ENCODE measurements around the genes TRMU and TBC1D22A.

DNA sequence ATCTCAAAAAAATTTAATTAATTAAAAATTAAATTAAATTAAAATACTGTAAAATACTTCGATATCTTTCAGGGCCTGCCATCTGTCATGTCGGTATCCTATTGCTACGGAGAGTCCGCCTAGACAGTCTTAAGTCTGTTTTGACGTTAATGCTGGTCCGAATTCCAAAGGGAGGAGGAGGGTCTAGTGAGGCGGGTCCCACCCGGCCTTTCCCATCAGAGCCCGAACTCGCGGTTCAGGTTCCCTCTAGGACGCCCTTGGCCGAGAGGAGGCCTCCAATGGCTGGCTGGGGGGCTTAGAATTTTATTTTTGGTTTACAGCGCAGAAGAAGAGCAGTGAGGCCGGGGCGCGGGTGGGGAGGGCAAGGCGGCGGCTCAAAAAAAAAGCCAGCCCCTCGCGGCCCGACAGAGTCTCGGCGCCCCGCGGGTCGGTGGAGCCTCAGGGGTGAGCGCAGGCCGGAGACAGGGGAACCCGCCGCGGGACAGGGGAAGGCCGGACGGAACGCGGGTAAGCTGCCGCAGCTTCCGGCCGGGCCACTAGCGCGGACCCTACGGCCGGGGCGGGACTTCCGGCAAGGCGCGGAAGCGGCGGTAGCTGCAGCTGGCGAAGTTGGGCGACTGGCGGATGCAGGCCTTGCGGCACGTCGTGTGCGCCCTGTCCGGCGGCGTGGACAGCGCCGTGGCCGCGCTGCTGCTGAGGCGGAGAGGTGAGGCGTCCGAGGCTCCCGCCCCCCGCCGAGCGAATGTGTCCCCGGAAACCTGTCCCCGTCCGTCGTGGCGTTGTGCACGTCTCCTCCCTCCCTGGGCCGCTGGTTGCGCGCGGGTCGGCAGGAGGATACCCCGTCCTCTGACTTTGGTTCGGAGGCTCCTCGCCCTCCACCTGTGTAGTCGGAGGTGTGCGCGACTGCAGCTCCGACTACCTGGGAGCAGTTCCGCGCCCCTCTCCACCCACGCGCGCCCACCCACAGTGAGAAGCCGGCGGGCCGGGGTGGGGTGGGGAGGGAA is at the start of gene TRMU:
Gene TRMU (plus strand): TSS at position 574 of the 1,004 bp plus-strand sequence.
- PRO-cap, result unidirectional peak, plus-strand start at position 338 of the sequence; bidirectional peak, plus-strand start at position 612 of the sequence, minus-strand start at position 483 of the sequence
- RAMPAGE, long total RNA, 4 experiments, result start-site peak on the plus strand in 4 of 4 experiments, centred at positions 588 to 609 of the sequence, 23 to 251 reads per replicate

DNA sequence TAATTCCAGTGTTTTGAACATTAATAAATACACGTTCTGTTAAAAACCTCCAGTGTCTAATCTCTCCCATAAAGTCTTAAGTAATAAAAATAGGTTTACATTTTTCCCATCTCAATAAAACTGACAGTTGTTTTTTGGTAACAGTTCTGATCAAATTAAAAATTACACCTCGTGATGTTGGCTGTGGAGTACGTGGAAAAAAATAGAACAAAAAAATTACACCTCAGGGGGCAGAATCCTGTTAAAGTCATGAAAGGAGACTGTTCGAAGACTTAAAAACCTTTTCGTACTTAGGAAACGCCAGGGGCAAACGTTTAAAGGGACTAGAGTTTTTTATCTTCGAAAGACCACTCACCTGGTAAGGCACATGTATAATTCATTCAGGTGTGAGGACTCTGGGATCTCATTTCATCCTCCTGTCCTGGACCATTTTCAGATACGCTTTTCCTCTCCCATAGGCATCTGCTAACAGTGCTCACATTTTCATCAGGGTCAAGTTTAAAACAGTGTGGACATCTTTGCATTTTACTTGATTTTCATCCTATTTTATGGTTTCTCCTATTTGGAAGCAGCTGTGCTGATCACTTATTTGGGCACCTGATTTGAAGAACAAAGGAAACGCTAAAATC is 25.8 kb downstream of the TRMU start:
- PRO-cap, result no peak
- RAMPAGE, long total RNA, 4 experiments, result no peak in any of the 4 experiments

DNA sequence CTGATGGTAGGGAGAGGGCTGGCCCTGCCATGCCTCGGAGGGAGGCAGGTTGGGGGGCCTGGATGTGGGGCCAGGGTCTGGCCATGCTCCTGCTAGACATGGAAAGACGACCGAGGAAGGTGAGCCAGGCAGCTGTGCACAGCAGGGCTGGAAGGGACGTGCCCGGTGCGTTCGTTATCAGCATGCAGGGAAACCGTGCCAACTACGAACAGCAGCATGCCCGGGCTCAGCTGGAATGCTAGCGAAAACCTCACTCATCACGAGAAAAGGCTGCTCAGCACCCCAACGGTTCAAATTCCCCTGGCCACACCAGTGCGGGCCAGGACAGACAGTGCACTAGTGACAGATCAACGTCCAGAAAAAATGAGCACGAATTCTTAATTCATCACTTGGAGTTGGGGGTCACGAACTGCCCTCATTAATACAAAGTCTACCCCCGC is 84.3 kb downstream of the CELSR1 start:
- PRO-cap, result no peak
- RAMPAGE, long total RNA, 4 experiments, result no peak in any of the 4 experiments

DNA sequence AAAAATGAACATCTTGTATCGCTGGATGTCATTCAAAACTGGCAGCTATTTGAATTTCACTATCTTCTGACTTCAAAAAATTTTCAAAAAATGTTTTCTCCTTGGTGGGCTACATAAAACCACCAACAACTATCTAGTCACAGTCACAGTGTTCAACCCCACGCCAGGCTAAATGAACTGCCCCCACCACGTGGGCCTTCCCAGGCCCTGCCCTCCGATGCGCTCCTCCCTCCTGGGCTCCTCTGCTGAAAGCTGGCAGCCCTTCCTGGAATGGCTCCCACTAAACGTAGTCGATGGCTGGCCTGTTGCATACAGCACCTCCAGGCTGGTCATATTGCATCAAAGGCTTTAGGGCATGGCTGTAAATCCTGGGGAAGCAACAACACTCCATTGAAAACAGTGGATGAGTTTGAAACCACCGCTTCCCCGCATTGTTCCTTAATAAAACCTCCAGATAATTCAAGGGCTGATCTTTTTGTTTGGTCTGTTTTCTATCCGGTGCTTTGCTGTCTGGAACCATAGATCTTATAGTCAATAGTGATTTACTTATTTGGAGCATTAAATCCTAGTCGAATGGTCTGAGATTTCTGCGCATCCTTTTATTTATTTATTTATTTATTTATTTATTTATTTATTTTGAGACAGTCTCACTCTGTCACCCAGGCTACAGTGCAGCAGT is 6.7 kb downstream of the CELSR1 start:
- PRO-cap, result no peak
- RAMPAGE, long total RNA, 4 experiments, result no peak in any of the 4 experiments

GRCh38 chr22:46532506-46533237 is 4.7 kb downstream of the CELSR1 start:
- PRO-cap, result no peak
- RAMPAGE, long total RNA, 4 experiments, result no peak in any of the 4 experiments

GRCh38 chr22:46574825-46575938 is 37.8 kb upstream of the CELSR1 start:
- PRO-cap, result no peak
- RAMPAGE, long total RNA, 4 experiments, result no peak in any of the 4 experiments

- PRO-cap, result no peak
- RAMPAGE, long total RNA, 4 experiments, result no peak in any of the 4 experiments
Observed at GRCh38 chr22:46599018-46599198, 21.3 kb upstream of the GRAMD4 start.

DNA sequence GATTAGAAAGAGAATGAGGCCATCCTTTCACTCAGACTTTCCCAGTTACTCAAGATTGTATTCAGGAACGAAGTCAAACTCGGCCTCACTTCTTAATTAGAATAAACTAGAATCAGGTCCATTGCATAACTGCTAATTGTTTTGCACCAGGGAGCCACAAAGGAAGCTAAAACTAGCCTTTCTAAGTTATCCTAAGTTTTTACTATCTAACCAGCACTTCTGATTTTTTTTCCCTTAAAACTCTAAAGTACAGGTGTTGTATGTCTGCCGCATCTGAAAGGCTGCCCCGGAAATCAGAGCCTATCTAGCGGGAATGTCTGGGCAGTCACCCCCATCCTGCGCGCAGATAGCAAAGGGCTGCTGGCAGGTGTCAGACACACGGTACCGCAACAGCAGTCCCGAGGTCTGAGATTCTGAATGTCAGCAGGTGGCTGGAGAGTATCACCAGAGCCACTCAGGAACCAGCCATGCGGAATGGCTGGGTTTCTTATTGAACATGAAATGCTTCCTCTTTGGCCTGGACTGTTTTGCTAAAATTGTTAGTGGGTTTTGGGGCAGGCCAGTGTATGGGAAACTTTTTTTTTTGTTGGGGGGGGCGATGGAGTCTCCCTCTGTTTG is 53.5 kb downstream of the CERK start:
- PRO-cap, result no peak
- RAMPAGE, long total RNA, 4 experiments, result no peak in any of the 4 experiments

GRCh38 chr22:46726501-46726976 is 11.5 kb downstream of the CERK start:
- PRO-cap, result no peak
- RAMPAGE, long total RNA, 4 experiments, result no peak in any of the 4 experiments

DNA sequence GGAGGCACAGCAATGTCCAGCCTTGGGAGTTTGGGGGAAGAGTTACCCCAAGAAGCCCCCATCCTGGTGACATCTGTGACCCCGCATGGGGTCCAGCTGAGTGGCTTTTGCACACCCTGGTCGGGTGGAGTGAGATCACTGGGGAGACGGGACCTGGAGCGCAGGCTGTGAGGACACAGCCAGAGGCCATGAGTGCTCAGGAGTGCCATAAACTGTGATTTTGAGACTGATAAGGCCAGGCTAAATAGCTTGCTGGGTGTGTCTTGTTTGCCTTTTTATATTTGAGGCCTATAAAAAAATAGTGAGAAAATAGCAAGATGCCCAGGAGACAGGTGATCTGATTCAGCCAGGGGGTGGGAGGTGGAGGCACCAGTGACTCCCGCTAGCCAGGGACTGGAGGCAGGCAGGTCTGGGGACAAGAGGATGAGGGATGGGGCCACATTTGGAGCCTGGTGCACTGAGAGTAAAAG is 4.8 kb upstream of the CERK start:
- PRO-cap, result no peak
- RAMPAGE, long total RNA, 4 experiments, result no peak in any of the 4 experiments

- PRO-cap, result bidirectional peak, plus-strand start at chr22:46762690, minus-strand start at chr22:46762528
- RAMPAGE, long total RNA, 4 experiments, result start-site peak on the plus strand in 3 of 4 experiments, at chr22:46762637-46762663 at its widest, 129 to 215 reads per replicate; start-site peak on the minus strand in 3 of 4 experiments, at chr22:46762413-46762533 at its widest, 61 to 185 reads per replicate
Observed at GRCh38 chr22:46761938-46762761, at the start of gene TBC1D22A. Gene TBC1D22A, plus strand, starts transcription at chr22:46762650.

DNA sequence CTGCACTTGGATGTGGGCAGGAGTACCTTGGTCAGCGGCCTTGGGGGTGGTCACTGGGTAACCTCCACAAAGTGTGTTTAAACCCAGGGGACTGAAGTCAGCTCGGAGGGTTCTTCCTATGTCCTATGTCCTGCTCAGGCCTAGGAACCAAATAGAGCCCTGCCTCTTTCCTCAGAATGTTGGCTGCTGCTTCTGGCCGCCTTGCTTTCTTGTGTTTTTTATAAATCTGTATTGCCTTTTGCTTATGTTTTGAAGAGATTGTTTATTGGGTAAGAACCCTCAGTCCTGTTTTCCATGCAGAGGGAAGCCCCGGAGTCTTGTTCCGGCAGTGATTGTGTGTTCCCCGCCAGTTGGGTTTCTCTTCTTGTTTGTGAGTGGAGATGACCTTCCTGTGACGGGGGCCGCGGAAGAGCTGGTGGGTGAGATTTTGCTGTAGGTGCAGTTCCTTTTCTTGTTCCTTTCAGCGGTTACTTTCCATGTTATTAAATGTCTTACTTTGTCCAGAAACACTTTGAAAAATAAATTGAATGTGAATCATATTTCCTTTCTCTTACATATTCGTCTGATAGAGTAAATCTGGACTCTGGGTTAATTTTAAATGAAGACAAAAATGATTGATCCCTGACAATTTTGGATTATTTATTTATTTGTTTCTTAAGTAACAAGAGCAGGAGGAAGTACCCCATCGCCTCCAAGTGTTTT is 8.3 kb downstream of the TBC1D22A start:
- PRO-cap, result no peak
- RAMPAGE, long total RNA, 4 experiments, result no peak in any of the 4 experiments

DNA sequence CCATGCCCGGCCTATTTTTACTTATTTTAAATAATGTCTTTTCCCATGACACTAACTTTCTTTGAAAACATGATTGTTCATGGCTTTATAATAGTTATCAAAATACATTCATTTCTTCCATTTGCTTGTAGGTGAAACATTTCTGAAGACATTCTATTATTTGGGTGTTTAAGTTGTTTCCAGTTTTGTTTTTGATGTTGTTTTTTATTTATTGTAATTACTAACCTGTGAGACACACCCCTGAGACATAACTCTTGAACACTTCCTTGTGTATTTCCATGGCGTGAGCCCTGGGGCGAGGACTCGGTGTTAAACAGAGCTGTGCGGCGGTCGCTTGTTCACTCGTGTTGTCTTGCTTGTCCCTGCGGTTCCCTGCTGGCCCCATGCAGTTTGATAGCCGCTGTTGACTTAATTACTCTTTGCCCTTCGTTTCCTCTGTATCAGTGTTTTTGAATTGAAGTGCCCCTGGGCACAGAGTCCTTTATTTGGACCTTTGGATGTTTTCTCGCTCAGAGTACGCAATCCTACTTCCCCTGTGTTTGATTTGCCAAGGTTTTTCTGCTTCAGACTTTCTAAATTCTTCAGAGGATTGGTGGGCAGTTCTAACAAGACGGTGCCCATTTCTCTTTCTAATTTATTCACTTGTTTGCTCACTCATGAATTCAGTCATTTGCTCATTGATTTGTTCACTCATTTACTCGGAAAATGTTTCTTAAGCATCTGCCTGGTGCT is 52.7 kb downstream of the TBC1D22A start:
- PRO-cap, result no peak
- RAMPAGE, long total RNA, 4 experiments, result no peak in any of the 4 experiments

- PRO-cap, result no peak
- RAMPAGE, long total RNA, 4 experiments, result no peak in any of the 4 experiments
Observed at GRCh38 chr22:47010085-47010838, 247.8 kb downstream of the TBC1D22A start.

DNA sequence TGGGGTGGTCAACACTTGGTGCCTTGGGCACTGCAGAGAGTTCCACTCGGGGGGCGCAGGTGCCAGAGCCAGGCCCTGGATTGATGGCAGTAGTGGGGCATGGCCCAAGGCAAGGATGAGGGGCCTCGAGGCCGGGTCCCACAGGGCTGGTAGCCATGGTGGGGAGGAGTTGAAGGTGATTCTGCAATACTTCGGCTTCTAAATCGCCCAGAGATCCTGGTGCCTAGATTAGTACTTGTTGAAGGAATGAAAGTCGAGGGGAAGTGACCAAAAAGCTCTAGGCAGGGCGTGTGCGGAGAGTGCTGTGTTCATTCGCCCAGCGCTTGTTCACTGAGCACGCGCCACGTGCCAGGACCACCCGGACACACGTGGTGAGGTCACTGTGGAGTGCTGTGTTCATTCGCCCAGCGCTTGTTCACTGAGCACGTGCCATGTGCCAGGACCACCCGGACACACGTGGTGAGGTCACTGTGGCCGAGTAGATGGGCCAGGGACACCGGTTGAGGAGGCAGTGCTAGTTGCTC is 373.1 kb downstream of the TBC1D22A start:
- PRO-cap, result no peak
- RAMPAGE, long total RNA, 4 experiments, result start-site peak on the plus strand in 1 of 4 experiments, centred at position 375 of the sequence, 17 reads per replicate

DNA sequence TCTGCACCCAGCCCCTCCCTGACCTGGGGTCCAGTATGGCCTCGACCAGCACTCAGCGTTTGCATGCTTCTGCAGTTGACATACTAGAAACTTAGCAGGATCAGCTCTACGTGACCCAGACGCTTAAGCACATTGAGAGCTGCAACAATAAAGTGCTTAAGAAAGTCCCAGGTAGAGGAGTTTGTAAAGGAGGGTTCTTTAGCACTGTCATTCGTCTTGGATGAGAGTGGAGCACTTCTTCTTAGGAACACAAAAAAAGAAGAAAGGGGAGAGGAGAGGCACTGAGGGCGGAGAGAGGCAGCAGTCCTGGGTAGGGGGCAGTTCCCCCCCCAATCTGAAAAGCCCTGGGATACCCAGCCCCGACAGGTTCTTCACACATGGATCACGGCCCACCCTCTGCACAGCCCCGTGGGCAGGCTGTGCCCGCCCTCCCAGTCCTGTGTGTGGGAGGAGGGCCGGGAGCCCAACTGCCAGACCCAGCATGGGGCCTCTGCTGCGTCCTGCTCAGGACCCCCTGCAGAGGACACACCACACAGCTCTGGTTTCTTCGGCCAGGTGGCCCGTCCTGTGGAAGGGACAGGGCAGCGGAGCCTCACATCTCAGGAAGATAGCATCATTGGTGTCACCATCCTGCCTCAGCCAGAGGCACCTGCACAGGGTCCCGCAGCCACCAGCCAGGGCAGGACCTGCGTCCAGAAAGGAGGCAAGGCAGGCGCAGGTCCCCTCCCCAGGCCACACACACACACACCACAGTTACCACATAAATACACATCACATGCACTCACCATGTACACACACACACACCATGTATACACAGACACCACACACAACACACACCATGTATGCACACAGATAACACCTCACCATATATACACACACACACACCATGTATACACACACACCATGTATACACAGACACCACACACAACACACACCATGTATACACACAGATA is 396.0 kb downstream of the TBC1D22A start:
- PRO-cap, result no peak
- RAMPAGE, long total RNA, 4 experiments, result no peak in any of the 4 experiments

GRCh38 chr22:47487711-47488367 is 725.4 kb downstream of the TBC1D22A start:
- PRO-cap, result no peak
- RAMPAGE, long total RNA, 4 experiments, result no peak in any of the 4 experiments

GRCh38 chr22:47918478-47919031 is 570.8 kb upstream of the TAFA5 start:
- PRO-cap, result no peak
- RAMPAGE, long total RNA, 4 experiments, result no peak in any of the 4 experiments

DNA sequence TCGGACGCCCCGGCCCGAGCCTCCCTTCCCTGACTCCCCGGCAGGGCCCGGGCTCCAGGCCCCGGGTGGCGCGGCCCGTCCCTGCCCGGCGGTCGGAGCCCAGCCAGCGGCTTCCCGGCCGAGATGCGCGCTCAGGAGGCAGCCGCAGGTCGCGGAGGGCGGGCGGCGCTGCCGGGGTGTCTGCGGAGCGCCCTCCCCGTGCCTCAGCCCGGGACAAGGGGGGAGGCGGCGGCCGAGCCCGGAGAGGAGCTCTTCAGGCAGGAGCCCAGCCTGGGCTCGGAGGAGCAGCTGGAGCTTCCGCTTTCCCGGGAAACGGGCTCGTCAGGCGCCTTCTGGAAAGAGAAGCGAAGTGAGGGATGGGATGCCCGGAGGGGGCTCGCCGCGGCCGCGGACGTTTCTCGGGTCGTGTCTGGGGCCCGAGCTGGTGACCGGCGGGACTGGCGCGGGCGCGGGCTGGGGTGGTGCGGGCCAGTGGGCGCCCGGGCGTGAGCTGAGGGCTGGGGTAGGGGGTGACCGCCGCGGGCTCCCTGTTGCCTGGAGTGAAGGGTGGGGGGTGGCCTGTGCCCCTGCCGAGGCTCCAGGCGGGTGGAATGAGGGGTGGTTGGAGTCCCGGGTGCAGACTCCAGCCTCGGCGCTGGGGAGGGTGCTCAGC is 685 bp downstream of the TAFA5 start:
- PRO-cap, result no peak
- RAMPAGE, long total RNA, 4 experiments, result no peak in any of the 4 experiments

- PRO-cap, result no peak
- RAMPAGE, long total RNA, 4 experiments, result no peak in any of the 4 experiments
Observed at GRCh38 chr22:48579177-48579816, 89.9 kb downstream of the TAFA5 start.

All from suprapubic skin (tissue), 4 donors.